A673 (cell line): Measurements from ENCODE around the genes VSNL1 and NT5C1B.

GRCh38 chr2:16617806-16618421 lies 47.7 kb downstream of the CYRIA start:
- PRO-cap = unidirectional peak, plus-strand start at chr2:16618125

GRCh38 chr2:16619602-16620078 lies 46.0 kb downstream of the CYRIA start:
- PRO-cap = no peak

DNA sequence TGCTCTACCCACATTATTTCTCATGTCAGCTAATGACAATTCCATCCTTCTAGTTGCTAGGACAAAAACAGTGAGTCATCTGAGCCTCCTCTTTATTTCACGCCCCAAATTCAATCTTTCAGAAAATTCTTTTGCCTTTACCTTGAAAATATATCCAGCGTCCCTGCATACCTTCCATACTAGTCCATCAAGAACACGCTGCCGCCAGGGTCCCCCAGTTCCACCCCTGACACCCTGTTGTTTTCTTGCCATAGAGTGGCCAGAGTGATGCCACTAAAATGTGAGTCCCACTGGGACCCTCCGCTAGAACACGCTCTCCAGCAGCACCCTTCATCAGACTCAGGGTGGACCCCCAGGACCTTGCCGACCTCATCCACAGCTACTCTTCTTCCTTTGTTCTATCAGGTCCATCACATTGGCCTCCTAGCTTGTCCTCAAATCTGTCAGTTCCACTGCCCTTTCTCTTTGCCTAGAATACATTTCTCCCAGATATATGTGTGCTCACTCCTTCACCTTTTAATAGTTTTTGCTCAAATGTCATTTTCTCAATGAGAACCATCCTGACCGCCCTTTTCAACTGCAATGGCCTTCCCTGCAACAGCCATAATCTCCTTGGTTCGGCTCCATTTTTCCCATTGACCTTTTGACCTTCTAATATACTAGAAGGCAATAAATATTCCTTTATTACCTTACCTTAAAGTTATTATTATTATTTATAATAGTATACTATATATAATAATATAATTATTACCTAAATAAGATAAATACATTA lies 23.2 kb downstream of the CYRIA start:
- PRO-cap = no peak

DNA sequence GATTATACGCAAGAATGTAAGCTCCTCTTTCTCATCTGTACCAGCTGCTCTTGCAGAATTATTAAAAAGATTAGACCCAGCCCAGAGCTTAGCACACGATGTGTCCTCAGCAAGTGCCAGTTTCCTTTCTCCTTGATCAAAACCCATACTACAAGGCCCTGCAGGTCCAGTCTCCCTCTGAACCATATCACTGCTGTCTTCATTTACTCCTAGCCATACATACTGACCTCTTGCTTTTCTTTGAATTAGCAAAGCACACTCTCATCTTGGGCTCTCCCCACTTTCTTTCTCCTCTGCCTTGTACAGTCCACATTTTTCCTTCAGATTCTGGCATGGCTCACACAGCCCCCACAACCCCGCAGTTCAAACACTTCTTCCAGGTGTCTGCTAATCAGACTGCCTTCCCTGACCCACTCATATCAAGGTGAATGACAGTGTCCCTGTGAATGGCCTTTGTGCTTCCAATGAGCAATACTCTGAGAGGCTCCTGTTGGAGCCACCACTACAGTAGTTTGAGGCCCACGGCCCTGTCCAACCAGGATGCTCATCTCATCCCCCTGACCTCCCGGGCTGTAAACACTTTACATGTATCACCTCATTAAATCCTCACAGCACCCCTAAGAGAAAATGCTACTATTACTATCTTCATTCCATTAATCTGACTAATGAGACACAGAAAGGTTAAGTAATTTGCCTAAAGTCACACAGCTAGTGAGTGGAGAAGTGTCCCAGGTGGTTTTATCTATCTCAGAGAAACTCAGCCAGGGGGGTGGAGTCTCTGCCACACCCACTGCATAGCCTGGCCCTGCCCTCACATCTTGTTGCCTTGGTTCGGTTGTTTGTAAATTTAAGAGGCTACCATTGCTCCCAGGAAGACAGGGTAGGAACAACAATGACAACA lies 18.0 kb downstream of the CYRIA start:
- PRO-cap = no peak

DNA sequence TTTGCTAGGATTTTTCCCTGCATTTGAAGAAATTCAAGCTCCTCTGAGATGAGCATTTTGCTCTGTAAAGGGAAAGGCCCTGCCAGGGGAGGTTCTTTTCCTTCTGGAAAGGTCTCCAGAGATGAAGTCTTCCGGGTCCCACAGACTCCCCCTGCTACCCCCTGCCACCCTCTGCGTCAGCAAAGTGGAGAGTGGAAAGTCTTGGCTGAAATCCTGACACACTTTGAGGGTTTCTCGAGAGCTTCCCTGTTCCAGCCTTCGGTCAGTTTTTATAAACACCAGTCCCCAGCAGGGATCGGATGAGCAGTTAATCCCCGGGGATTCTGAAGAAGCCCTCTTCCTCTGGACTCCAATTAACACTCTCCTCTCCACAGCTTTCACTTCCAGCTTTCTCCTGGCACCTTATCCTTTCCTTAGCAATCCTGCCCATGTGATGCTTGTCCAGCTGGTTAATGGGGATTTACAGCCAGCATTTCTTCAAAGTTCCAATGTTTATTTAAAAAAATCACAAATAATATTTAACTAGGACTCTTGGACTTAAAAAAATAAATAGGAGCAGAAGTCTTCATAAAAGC lies 13.1 kb downstream of the CYRIA start:
- PRO-cap = no peak

DNA sequence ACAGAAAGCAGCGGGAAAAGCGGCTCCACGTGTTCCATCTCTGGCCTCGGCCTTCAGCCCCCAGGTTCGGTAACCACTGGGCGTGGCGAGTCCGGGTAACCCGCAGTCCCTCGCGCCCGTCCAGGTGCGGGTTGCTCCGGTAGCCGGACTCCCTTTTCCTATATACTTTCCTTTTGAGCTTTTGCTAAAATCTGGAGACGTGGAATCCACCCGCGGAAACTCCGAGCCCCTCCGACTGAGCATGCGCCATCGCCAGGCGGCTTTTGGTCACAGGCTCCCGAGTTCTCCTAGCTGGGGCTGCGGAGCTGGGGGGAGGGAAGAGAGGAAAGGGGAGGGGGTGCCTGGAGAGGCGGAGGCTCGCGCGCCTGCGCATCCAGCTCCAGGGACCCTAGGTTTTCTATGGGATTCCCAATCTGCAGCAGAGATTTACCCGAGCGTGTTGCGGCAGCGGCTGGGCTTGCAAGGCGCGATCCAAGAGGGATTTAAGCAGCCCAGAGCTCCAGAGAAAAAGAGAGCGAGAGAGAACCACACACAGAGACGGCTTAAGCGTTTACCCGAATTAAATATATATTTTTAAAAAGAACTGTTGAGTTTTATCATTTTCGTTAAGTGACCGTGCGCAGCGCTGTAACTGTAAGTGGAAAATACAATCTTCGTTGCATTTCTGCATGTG lies at the start of gene VSNL1:
Gene VSNL1, plus strand, starts transcription at position 411 of the 673 bp plus-strand sequence.
- PRO-cap = bidirectional peak, plus-strand start at position 421 of the sequence, minus-strand start at position 237 of the sequence

DNA sequence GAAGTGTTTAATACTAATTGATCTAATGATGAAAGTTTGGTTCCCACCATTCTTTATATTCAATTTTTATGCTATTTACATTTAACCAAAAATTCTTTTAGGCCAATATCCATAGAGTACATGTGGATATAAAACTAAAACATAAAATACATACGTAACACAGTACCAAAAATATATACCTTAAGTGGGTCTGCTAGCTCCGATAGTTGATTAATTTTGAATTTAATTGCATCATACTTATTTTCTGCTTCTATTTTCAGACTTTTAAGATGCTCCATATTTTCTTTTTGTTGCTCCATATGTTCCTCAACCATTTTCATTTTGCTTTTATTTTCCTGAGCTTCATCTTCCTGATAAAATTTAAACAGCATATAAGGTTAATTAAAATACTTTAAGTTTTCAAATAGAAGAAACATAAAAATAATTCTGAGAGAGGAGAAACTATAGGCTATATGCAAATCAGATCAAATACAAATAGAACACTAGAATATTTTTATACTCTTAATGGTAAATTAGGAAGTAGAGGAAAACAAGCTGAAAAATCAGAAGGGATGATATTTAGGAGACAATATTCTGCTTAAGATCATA lies 53.5 kb downstream of the SMC6 start:
- PRO-cap = no peak

DNA sequence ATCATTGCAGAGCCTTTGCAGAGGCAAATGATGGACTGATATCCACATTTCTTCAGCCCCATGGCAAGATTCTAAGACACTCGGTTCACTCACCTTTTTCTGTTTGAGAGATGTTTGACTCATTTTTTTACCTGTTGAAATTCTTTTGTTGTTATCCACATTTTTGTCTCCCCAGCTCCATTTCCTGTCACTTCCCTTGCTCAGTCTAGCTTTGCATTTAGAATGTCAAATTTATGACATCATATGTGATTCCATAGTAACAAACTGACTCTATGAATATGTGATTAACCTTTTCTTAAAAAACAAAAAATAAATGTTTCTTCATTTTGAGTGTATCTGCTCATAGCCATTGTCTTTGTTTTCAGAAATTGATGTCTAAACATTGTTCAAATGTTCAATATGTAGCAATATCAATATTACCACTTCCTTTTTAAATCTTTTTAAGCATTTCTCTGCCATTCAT lies at the start of gene NT5C1B:
Gene NT5C1B, minus strand, starts transcription at position 224 of the 463 bp plus-strand sequence.
- PRO-cap = no peak

- PRO-cap = no peak
Observed at GRCh38 chr2:18961884-18962364, 372.6 kb upstream of the NT5C1B start.

- PRO-cap = no peak
Observed at GRCh38 chr2:18992036-18992298, 366.5 kb downstream of the OSR1 start.

DNA sequence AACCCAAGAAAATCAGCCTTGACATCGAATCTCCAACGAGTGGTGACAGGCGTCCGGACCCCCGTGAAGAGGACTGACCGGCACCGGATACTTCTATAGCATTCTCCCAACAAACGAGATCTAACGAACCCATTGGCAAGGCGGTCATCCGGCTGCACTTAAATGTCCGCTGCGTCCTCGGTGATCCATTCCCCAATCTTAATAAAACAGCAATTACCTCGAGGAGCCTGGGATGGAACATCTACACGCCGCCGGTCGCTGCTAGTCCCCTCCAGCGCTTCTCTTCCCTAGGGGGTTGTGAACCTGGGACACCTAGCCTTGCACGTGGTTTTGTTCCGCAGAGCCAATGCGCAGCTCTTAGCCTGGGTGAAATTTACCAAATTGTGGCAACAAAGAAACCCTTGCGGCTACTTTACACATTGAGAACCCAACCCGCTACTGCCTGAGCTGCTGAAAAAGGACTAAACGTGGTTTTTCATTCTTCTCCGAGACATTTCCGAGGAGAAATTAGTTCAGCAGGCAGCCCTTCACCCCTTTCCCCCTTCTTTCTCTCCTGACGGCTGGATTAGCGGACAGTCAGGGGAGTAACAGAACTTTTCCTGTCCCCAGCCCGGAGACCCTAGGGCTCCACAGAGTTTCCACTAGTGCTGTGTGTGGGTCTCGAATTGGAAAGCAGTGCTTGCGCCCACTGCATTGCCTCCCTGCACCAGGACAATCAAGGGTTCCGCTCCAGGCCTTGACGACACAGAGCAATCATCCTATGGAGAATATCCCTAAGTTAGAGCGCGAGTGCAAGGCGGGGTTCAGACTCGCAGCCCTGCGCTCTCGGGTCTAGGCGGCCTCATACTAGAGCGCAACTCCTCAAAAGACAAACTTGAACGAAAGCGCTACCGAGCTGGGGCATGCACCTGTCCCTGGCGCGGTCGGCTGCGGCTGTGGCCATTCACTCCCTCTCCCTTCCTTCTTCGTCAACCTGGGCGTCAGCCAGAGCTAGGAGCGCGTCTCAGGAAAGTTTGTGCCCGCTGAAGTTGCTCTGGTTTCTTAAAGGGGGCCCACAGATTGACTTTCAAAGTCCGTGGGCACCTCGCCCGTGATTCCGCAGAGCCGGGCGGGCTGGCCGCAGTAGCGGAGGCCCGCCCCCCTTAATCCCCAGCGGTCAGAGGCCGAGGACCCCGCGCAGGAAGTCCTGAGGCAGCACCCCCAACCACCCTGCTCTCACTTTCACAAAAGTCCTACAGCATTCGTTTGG lies 1.0 kb downstream of the OSR1 start:
- PRO-cap = no peak

DNA sequence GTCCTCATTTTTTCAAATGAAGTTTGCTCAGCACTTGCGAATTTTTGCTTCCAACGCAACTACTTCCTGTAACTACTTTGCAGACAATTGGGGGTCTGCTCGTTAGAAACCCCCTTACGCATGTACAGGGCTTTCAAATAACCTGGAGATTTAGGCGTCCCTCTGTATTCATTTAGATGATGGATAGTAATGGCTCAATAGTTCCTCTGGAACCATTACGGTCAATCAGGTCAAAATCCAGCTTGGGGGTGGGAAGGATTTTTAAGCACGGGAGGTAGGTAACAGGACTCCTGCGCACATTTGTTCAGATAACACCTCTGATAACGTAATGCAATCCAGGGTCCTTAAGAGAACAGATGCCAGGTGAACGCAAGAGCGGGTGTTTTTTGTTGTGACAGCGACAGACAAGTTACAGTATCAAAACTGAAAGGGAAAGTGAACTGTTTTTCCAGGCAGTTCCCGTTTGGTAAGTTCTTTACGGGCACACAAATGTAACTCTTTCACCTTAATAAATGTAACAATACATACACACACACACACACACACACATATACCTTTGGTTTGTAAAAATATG lies 3.7 kb upstream of the OSR1 start:
- PRO-cap = no peak

- PRO-cap = bidirectional peak, plus-strand start at chr2:19933392, minus-strand start at chr2:19933425; bidirectional peak, plus-strand start at chr2:19933721, minus-strand start at chr2:19933490
Observed at GRCh38 chr2:19932925-19933848, 31.4 kb upstream of the TTC32 start.

DNA sequence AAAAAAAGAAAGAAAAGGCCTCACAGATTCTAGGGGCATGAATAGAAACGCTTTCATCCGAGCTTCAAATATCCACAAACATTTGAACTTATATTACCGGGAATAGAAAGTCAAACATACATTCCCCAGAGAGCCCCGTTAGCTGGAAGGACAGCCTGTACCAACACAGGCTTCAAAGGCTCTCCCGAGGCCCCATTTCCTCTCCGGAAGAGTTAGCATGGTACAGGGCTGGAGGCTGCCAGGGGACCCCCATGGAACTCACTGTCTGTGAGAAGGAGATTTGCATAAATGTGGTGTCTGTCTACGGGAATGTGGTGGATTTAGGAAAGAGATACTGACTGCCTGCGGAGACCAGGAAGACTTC lies 678 bp upstream of the MATN3 start:
- PRO-cap = bidirectional peak, plus-strand start at position 285 of the sequence, minus-strand start at position 183 of the sequence

DNA sequence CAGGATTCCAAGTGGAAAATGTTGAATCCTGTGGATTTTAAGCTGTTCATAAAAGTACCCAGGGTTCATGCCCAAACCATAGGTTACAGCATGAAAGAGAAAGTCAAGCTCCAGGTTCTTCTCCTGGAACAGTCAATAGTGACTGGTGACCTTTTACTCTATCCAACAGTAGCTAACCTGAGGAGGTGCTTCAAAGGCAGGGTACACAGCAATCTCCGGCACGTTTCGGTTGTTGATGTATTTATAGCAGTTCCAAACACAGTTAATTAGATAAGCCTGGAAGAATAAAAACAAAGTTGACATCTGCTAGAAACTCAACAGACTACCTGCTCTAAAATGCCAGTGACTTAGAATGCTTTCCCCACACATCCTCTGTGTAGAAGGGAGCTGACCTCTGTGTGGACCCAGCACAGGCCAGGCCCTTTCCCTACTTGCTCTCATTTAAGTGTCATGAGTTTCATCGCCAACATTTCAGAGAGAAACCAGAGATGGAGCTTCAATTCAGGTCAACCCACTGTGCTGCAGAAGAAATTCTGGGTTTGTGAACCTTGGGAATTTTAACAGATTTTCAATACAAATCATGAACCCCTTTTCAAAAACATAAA lies 17.2 kb downstream of the LAPTM4A start:
- PRO-cap = no peak

- PRO-cap = no peak
Observed at GRCh38 chr2:20073910-20074540, 22.6 kb upstream of the LAPTM4A start.

DNA sequence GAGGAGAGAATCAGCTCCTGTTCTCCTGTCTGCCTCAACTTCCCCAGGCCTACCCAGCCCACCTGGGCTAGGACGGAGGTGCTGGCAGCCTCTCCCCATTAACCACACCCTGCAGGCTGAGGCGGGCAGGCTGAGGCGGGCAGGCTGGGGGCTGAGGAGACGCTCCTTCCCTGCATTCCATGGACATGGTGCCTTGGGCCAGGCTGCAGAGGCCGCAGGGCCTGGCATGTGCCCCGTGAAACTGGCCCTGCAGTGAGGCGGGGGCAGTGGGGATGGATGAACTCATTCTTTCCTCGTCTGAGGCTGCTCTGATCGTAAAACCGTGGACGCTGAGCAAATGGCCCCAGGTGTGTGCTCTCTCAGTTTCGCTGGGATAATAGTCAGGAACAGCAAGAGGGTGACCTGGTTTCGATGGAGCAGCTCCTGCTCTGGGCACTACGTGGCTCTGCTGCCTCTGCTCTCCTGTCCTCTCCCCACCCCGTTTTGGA lies 84.8 kb upstream of the LAPTM4A start:
- PRO-cap = no peak

- PRO-cap = no peak
Observed at GRCh38 chr2:20145516-20146066, 79.3 kb downstream of the SDC1 start.

GRCh38 chr2:20195175-20196046 lies 29.5 kb downstream of the SDC1 start:
- PRO-cap = no peak

DNA sequence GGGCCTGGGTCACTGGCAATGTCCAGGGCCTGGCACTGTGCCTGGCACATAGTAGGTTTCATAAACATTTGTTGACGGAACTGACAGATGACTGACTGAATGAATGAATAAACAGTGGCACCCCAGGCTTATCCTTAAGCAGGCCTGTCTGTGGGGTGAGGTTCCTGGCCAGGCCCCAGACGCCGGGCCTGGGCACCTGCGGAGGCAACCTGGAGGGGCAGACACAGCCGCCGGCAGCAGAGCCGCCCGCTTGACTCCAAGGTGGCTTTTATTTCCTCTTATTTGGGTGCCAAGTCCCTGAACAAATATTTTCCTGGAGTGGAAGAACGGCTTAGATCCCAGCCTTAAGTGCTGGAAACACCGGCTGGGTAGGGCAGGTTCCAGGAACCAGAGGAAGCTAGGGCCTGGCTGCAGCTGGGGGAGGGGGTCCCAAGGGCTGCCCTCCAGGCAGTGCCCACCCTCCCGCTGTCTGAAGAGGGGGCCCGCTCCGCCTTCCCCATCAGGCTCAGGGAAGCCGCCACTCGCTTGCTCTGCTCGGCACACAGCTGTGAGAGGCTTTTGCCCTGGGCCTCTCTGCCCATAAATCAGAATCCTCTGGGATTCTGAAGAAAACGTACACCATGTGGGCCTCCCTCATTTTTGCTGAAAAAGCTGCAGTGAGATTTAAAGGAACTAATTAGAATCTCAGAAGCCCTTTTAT lies 28.3 kb downstream of the SDC1 start:
- PRO-cap = no peak